Progenitor cell of endocrine pancreas (in vitro differentiated cells): ENCODE measurements around a stretch of chr7.

- PRO-cap: no peak
Measured at GRCh38 chr7:45148229-45148561, 9.4 kb upstream of the RAMP3 start.

GRCh38 chr7:45210977-45211126, 53.3 kb downstream of the RAMP3 start:
- PRO-cap: no peak

- PRO-cap: no peak
Measured at GRCh38 chr7:45916994-45917671, 3.9 kb downstream of the IGFBP3 start.

- PRO-cap: no peak
Measured at GRCh38 chr7:46512537-46513360, 591.7 kb upstream of the IGFBP3 start.

DNA sequence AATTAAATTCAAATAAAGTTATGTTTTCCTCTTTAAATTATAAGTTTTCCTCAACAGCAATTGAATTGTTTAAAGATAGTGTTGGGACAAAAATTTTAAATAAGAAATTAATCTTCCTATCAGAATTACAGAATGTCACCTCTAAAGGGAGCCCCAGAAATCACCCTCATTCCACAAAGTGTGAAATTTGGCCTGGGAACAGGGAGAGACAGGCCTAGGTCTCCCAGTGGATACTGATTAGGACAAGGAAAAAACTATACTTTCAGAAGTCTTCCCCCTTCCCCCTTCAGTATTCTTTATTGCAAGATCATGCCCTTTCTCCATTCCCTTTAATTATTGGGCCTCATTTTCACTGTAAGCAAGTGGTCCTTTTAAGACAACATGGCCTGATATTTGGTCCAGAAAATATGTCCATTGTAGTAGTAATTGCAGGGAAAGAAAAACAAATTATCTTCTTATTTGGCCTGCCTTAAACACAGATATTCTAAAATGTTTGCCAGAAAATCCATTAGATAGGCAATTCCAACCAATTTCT, 757.1 kb upstream of the IGFBP3 start:
- PRO-cap: no peak

GRCh38 chr7:46969933-46970358, 612.0 kb downstream of the TNS3 start:
- PRO-cap: no peak

GRCh38 chr7:47236879-47237288, 345.0 kb downstream of the TNS3 start:
- PRO-cap: no peak

GRCh38 chr7:47253482-47254041, 328.3 kb downstream of the TNS3 start:
- PRO-cap: unidirectional peak, plus-strand start at chr7:47253957

DNA sequence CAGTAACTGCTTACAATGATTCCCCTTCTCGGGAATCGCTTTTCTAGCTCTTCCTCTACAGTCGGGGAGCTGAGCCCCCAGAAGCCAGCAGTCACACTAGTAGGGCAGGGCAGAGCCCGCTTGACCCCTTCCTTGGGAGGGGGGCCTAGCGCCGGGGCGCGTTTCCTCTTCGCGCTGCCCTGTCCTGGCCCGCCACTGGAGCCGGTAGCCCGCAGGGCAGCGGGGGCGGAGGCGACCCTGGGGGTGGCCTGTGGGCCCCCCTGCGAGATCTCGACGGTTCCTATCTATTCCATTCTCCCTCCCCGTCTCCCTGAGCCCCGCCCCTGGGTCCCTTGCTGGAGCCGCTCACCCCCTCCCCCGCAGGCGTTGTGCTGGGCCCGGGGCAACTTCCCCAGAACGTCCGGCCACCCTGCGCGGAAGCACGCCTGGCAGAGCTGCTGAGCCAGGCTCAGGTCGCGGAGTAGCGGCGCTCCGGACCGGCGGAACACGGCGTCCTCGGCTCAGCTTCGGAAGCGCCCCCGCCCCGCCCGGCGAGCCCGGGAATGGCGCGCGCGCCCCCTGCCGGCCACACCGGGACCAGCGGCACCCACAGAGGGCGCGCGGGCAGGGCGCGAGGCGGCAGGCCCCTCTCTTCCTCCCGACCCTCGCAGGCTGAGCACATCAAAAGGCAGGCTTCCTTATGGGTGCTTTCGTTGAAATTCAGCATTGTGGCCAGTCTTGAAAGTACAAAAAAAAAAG, 327.7 kb downstream of the TNS3 start:
- PRO-cap: bidirectional peak, plus-strand start at position 209 of the sequence, minus-strand start at position 197 of the sequence; unidirectional peak, minus-strand start at position 436 of the sequence

DNA sequence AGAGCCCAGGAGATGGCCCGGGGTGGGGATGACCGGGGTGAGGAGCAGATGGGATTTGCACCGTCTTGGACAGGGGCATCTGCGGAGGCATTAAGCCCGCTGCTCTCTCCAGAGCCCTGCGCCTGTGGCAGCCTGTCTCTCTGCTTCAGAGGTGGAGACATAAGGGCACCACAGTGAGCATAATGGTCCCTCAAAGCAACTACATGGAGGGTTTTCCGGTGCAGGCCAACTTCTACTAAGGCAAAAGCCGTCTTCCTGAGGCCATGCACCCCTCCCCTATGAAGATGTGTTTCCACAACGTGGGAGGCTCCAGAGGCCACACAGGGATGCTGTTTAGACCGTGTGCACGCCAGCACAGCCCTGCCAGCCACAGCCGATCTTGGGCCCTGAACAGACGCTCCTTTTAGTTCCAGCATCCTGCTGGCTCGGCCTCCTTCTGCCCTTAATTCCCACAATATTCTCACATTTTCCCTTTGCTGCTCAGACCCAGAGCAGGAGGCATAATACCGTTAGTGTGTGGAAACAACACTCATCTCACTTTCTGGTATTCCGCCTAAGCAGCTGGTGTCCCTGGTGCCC, 267.1 kb downstream of the TNS3 start:
- PRO-cap: no peak

GRCh38 chr7:47328765-47329290, 253.1 kb downstream of the TNS3 start:
- PRO-cap: no peak

GRCh38 chr7:47336012-47336656, 245.8 kb downstream of the TNS3 start:
- PRO-cap: no peak

DNA sequence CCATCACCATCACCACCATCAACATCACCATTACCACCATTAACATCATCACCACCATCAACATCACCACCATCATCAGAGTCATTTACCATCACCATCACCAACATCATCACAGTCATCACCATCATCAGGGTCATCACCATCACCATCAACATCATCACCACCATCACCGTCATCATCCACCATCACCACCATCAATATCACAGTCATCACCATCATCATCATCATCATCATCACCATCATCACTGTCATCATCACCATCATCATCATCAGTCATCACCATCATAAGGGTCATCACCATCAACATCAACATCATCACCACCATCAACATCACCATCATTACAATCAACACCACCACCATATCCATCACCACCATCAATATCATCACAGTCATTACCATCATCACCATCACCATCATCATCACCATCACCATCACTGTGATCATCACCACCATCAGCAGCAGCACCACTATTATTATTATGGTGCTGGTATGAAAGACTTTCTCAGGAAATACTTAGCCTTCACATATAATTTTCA, 219.0 kb downstream of the TNS3 start:
- PRO-cap: no peak

DNA sequence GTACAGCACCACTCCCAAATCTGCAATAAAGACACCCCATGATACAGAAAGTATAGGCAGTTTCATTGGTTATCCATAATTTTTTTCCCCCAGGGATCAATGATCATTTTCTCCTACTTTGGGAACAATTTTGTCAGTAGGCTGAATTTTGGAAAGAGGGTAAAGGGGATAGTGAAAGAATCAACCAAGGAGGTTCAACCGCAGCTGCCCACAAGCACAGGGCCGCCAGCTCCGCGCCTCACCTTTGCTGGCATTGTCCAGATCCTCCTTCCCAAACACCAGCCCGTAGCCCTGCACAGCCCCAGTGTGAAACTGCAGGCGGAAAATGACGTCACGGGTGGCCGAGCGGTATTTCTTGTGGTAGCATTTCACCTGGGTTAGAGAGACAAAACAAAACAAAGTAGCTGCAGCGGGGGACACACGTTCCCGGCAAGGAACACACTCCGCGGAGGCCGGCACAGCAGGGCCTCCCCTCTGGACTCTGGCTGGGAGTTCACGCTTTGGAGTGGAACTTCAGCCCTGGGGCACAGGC, 181.3 kb downstream of the TNS3 start:
- PRO-cap: no peak

GRCh38 chr7:47452187-47452813, 129.6 kb downstream of the TNS3 start:
- PRO-cap: no peak

GRCh38 chr7:47458058-47458806, 123.7 kb downstream of the TNS3 start:
- PRO-cap: no peak

DNA sequence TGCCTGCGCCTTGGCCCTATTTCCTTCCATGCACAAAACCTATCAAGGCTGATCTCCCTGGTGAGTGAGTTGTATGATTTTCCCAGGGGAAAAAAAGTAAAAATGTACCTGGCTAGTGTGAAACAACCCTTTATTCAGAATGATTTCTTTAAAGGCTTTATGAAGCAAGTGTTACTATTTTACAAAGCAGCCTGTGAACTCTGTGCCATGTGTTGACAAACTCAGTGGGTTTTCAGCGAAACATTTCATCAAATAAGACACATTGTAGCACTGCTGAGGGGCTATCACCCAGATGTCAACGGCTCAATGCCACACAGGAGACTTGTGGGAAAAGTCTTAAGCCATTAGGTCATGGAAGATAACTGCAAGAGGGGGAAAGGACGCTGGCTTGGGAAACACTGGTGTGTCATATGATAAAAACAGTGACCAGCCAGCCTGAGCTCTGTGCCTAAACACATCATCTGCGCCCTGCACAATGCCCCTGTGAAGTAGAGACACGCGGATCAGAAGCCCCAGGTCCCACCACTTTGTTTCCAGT, 116.9 kb downstream of the TNS3 start:
- PRO-cap: no peak

DNA sequence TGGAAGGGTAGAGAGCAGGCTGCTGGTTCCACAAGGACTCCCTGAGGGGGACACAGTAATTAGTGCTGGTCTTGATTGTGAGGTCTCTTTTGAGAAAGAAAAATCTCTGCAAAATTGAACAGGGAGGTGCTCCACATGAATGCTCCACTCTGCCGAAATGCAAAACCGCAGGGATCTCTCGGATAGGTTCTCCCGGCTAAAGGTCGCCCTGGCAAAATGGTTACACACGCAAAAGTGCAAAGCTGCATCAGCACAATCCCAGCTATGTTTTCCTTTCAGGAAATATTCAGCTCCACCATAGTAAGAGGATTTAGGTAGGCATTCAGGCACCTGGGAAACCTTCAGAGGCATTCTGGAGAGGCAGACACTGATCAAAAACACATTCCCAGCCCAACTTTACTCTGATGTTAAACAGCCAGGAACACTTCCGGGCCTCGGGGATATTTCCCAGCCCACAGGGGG, 46.3 kb downstream of the TNS3 start:
- PRO-cap: no peak

- PRO-cap: no peak
Measured at GRCh38 chr7:47557721-47558208, 24.1 kb downstream of the TNS3 start.

DNA sequence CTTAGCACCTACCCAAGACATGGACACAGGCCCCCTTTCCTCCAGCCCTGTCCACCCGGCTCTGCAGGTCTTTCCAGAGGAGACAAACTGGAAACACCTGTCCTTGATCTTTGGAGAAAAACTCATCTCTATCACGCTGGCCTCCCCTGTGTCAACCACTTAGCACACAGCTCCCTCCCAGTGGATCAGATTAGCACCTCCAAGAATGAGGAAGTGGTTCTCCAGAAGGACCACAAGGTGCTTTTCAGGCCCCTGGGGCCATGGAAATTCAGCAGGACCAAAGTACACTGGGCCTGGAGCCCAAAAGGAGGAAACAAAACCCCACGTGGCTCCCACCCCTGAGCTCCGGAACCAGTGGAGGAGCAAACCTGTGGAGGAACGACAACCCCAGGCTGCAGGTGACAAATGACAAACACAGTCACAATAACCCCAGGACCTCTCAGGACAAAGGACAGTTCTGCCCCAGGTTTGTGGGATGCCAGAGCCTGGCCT, 5.9 kb downstream of the TNS3 start:
- PRO-cap: no peak